ENCODE data around the gene TBC1D8.

GRCh38 chr2:100644152-100644672 is 81.4 kb downstream of the PDCL3 start:
- RRBS: no CpG with 5 or more reads among the region's 6 CpGs

GRCh38 chr2:100653547-100654323 is 90.9 kb downstream of the PDCL3 start:
- RRBS: no CpG with 5 or more reads among the region's 13 CpGs

- RRBS: no CpG with 5 or more reads among the region's 5 CpGs
Observed at GRCh38 chr2:100814372-100815020, 5.4 kb upstream of the NPAS2 start.

DNA sequence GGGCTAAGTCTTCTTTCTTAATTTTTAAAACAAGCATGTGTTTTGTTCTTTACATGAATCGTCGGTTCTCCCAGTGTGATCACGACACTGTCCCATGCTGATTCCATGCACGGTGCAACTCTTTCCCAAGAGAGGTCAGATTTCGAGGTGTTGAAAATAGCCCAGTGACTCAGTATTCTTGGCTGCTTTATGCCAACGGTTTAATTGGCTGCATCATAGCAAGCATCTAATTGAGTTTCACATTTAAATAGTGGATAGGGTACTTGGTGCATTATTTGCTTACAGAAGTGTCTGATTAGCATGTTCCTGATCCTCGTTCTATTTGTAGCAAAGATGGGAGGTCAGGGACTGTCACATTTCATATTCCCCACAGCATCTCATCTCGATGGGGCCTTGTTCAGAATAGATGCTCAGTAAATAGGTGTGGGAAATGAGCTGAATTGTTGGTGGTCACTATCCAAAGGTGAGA is 2.8 kb downstream of the NPAS2 start:
- RRBS: no CpG with 5 or more reads among the region's 8 CpGs

DNA sequence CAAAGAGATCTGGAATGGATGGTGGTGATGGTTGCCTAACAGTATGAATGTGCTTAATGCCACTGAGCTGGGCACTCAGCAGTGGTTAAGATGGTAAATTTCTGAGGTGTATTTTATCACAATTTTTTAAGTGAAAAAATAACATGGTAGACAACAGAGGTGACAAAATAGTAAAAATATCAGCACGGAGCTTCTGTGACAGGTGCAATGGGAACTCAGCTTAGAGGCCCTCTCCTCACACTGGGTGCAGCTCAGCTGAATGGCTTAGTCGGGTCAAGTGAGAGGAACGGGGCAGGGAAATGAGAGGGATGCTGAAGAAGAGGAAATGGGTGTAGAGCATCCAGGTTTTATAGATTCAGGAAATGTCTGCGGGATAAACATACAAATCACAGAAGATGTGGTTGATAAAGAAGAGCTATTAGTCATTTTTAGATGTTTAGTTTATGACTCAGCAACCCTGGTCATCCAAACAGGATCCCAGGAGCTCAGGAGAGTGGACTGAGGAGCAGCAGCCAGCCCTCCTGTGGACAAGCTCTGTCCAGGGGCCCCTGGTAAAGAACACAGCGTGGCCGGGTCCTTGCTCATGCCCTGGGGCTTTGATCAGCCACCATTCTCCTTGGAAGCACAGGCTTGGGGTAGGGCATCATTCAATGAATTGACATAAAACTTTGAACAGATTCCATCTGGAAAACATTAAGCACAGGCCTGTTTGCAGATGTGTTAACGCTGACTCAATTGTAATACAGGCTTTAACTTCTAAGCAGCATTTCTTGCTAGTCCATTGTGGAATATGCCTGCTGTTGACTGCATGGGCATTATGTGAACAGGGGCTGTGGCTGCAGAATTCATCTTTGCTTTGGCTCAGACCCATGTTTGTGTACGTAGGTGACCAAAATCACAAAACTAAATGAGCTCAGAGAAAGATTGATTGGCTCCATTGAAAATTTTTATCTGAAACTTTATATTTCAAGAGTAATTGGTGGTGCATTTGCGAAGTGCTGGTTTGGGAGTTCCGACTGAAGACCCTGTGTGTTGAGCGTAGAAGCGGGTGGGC is 83.0 kb downstream of the NPAS2 start:
- RRBS: no CpG with 5 or more reads among the region's 12 CpGs

DNA sequence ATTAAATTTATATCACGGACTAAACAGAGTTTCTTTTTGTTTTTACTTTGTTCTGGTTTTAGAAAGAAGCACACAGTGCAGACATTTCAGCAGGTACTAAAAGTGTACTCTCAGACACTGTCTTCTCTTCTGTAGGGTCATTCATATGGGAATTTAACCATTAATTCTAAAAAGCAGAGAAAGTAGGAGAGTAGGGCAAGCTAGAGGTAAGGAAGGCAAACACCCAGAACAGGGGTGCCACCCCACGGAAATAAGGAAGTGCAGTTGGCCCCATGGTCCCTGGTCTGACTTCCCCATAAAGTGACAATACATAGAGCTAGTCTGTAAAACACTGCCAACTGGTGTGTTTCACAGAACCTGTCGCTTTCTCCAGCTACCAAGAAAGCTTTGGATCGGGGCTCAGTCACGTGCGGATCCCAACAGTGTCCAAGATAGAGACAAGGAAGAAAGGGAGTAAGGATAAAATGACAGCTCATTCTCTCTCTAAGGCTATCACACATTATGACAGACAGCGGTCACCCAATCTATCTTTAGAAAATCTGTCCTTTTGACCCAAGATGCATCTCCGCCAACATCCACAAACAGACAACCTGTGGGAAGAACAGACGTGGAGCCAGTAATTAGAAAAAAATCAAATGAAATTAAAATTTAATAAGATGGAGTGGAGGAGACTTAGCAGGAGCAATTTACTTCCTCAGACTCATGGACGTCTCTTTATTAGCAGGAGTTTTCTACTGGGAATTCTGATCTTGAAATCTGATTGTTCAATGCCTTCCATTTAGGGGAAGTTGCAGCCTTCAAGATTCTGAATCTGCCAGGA is 36.3 kb downstream of the TBC1D8 start:
- RRBS: no CpG with 5 or more reads among the region's 10 CpGs

GRCh38 chr2:101151329-101151777 is at the start of gene TBC1D8:
Gene TBC1D8 (minus strand): TSS chr2:101151382.
- RRBS: under 1% methylated on average over 18 of the region's 55 CpGs

- RRBS: no CpG with 5 or more reads among the region's 21 CpGs
Observed at GRCh38 chr2:101152322-101153119, 1.3 kb upstream of the TBC1D8 start.

DNA sequence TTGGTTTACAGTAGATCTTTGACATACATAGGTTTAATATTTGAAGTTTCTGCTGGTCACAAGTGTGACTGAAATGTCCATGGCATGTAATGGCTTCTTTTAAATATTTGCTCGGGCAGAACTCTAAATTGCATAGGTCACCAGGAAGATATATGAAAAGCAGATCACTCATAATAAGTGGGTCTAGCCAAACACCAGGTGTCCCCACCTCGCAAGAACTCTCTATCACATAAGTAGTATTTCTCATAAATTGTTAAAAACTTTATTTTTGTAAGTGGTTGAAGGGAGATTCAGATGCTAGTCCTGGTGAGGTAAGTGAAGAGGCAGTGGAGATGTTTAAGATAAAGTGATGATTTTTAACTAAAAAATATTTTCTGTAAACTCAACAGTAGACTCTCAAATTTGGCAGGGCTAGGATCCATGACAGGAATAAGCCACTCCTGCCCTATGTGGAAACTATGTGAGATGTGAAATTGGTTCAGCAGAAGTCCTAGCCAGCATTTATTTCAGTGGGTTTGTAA is 11.1 kb downstream of the CNOT11 start:
- RRBS: no CpG with 5 or more reads among the region's 2 CpGs

- RRBS: no CpG with 5 or more reads among the region's 14 CpGs
Observed at GRCh38 chr2:101265750-101266464, 13.2 kb downstream of the CNOT11 start.

DNA sequence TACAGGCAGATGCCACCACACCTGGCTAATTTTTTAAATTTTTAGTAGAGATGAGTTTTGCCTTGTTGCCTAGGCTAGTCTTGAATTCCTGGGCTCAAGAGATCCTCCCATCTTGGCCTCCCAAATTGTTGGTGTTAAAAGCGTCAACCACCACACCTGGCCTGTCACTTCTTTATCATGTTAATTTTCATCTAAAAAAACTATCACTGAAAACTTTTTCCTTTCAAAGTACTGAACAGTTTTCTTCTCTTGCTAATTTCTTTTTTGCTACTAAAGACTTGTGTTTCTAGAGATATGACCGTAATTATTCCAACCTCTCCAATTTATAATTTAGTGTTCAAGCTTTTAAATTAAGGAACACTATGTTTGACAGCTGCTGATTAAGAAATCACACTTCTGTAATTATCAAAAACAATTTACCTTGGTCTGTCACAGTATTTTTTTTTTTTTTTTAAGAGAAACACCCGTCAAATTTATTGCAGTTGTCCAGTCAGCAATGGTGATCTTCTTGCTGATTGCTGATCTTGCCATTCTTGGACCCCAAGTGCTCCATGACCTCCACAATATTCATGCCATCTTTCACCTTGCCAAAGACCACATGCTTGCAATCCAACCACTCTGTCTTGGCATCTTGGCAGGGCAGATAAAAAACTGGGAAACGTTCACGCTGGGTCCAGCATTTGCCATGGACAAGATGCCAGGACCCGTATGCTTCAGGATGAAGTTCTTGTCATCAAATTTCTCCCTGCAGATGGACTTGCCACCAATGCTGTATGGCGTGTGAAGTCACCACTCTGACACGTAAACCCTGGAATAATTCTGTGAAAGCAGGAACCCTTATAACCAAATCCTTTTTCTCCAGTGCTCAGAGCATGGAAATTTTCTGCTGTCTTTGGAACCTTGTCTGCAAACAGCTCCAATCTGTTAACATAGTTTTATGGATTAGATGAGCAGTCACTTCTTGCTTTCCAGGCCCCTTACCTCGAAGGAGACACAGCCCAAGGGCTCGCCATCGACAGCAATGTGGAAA is 21.2 kb downstream of the CNOT11 start:
- RRBS: no CpG with 5 or more reads among the region's 11 CpGs

DNA sequence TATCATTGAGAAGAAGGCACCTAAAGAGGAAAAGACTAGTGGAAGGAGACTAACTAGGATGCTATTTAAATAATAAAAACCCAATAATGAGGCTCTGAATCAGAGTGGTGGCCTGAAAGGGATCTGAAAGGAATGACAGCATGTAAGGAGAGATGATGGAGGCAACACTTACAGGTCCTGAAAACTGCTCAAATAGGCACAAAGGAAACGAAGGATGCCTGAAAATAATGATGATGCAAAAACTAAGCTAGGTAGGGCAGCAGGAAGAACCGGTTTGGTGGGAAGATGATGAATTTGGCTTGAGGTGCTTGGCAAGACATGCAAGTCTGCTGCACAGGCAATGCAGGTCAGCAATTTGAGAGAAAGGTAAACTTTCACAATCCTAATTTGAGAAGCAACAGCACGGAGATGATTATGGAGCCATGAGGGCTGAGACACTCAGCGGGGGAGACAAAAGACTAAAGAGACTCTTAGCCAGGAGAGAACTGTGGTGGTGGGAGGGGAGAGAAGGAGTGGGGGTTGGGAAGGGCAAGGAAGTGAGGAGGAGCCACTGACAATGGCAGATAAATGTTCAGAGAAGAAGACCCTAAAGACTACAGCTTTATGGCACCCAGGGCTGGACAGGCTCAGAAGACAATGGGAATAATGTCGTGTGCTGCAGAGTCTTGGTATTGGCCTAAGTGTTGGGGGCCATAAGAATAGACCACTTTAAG is 19.3 kb upstream of the RNF149 start:
- RRBS: no CpG with 5 or more reads among the region's 5 CpGs

- RRBS: no CpG with 5 or more reads among the region's 1 CpG
Observed at GRCh38 chr2:101706781-101707249, 9.3 kb downstream of the MAP4K4 start.

GRCh38 chr2:101722862-101723508 is 25.5 kb downstream of the MAP4K4 start:
- RRBS: no CpG with 5 or more reads among the region's 6 CpGs

DNA sequence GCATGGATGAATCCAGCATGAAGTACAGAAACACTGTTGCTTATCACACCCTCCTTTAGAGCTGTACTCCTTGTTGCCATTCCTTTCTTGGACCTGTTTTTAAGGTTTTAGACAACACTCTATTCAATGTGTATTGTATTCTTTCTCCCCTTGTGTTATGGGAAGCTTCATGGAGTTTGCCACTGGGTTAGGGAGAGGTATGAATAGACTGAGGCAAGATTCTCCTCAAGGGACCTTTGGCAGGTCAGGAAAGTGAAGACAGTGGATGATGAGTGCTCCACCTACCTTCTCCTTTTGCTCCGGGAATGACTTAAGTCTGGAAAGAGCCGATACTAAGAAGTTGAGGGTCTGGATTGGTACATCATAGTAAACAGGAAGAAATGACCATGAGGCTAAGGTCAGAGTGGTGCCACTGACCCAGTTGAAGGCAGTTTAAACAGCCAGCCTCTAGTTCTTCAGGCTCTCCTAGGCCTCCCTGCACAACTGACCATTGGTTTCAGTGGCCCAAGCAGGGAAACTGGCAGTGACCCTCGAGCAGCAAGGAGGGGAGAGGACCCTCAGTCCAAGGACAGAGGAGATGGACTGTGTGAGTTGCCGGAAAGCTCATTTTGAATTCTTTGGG is 119.0 kb downstream of the MAP4K4 start:
- RRBS: no CpG with 5 or more reads among the region's 4 CpGs

- RRBS: no CpG with 5 or more reads among the region's 5 CpGs
Observed at GRCh38 chr2:101962833-101963369, 28.9 kb upstream of the IL1R2 start.

DNA sequence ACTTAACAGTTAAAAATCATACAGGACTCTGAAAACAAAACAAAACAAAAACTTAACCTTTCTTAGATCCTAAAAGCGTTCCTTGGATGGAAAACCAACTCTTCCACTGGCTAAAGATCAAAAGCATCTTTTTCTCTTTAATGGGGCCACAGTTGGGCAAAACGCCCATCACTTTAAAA is 340 bp upstream of the IL1R2 start:
- RRBS: no CpG with 5 or more reads among the region's 2 CpGs

DNA sequence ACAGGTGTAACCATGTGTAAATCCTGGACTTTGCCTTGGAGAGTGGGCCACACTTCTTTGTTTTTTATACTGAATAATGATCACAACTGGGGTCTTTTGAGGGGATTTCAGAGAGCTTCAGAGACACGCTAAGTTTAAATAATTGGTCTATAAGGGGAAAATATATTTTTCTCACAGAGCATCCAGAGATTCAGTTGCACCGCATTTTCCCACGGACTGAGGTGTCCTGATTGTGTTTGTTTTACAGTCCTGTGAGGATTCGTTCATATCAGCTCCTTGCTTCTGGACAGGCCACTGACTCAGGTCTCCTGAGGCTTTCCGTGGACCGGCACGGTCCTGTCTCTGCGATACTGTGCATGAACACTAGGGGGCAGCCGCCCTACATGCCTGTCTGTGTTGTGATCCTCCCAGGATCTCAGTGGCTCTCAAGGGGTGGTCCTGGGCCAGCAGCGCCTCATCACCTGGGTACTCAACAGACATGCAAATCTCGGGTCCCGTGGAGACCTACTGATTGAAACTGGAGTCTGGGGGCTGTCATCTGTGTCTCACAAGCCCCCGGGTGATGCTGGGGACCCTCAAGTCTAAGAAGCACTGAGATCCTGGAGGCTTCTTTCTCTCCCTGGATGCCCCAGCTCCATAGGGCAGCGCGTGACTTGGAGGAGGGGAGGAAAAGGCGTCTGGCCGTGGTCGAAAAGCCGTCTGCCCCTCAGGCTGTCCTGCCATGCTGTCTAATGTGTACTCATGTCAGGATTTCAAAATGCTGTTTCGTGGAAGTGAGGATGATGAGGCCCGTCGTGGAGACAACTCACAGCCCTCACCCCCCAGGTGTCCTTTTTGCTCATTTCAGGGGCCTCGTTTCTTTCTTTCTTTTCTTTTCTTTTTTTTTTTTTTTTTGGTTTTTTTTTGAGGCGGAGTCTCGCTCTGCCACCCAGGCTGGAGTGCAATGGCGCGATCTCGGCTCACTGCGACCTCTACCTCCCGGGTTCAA is 29.0 kb downstream of the IL1R2 start:
- RRBS: no CpG with 5 or more reads among the region's 30 CpGs

GRCh38 chr2:102021706-102022563 is 30.2 kb downstream of the IL1R2 start:
- RRBS: no CpG with 5 or more reads among the region's 10 CpGs

DNA sequence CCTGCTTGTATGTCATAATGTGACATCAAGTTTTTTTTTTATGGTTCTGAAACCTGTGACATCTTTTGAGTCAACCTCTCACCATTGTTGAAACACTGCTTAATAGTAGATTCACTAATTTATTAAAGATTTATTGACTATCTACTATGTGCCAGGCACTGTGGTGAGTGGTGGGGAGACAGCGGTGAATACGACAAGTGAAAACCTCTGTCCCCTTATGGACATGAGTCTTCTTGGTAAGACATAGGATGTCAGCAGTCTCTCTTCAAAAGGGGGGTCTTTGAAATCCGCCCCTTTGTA is 1.8 kb downstream of the IL1R1 start:
- RRBS: no CpG with 5 or more reads among the region's 3 CpGs

All from renal cortical epithelial cell (primary cell).